Heart (tissue), 3 donors: ENCODE results near the genes TOR3A and ABL2.

DNA sequence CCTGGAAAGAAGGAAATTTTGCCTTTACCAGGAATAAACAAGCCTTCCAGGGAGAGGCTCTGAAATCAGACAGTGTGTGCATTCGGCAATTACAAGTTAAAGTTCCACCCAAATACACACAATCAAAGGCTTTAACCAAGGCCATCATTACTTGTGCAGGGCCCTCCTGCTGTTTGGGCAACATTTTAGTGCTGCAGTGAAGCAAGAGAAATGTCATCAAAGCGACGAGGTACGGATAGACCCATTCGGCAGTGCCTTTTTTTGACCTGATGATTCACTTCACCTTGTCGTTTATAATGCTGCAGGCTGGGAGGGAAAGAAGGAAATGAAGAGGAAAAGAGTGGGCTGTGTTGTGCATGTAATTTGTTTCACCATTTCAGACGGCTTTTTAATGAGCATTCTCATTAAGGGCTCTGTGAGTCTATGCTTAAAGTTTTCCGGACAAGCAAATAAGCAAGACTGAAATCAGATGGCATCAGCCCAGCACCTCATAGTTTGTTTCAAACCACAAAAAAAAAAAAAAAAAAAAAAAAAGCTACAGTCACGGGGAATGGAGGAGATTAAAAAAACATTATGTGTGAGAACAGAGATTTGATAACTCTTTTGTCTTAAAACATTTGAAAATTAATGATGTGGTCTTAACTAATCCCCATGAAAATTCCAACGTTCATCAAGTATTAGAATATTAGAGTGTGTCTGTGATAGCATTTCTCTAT, 40.8 kb upstream of the RASAL2 start:
- RAMPAGE, long total RNA, 2 experiments: no peak in any of the 2 experiments

DNA sequence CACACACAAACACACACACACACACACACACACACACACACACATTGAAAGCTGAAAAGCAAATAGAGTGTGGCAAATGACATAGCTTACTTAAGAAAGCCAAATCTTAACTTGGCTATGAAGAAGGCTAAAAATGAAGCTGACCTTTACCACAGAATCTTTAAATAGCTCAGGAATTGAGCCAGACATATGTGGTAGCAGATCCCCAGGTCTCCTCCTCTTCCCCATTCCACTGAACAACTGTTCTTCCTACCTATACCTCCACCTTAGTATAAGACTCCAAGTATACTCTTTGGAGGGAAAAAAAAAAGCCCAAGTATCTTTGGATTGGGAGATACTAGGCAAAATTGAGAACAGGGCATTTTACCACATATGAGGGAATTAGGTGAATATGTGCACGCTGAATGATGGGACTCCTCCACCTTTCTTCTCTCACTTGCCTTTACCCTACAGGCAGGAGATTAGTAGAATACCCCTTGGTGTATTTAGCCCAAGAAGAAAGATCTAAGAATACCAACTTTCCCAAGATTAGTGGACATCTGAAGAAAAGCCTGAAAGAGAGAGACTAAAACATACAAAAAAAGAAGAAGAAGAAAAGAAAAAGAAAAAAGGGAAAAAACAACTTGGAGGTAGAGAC, 185.4 kb downstream of the CLEC20A start:
- RAMPAGE, long total RNA, 2 experiments: no peak in any of the 2 experiments

GRCh38 chr1:178577661-178578089, 64.8 kb downstream of the TEX35 start:
- RAMPAGE, long total RNA, 2 experiments: no peak in any of the 2 experiments

DNA sequence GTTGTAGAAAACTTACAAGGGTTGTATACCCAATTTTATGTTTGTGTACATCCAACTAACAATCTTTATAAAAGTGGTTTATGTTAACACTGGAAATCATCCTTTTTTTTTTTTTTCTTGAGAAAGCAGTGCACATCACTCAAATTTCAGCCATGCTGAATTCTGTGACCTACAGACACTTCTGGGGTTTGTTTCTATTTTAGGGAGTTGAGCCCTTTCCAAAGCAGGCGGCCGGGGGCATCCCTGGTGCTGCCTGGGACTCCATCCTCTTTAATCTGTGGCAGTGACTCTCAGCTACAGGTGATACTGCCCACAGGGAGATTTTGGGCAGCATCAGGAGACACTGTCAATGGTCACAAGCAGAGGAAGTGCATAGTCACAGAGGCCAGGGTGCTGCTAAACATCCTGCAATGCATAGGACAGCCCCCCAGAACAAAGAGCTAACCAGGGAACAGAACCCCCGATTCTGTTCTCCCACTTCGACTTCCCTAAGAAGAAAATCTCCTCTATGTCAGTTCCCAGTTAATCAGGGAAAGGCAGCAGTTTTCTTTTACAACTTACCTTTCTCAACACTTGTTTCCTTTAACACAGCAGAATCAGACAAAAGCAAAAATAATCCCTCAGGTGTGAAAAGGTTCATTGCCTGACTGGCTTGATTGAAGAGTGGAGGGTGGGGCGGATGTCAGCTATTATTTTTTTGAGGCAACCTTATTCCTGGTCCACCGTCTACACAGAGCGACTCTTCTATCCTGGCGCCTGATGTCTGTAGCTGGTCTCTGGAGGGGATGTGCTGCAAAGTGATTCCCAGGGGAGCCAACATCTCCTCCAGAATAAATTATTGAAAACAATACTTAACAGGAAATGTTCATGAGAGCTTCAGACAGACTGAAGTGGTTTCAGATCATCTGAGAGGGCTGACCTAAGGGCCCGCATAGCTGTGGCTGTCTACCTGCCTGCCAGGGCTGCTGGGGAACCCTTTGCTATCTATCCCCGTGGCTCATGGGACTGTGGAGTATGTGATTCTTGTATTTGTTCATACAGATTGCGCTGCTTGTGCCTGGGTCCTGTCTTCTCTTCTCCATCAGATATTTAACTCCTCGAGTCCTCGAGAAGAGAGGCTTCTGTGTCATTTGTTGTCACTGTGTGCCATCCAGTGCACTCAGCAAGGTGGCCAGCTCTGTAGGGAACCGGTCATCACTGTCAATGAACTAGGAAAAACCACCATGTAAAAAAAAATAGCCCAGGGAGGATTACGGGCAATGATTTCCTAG, 66.5 kb downstream of the TEX35 start:
- RAMPAGE, long total RNA, 2 experiments: no peak in any of the 2 experiments

DNA sequence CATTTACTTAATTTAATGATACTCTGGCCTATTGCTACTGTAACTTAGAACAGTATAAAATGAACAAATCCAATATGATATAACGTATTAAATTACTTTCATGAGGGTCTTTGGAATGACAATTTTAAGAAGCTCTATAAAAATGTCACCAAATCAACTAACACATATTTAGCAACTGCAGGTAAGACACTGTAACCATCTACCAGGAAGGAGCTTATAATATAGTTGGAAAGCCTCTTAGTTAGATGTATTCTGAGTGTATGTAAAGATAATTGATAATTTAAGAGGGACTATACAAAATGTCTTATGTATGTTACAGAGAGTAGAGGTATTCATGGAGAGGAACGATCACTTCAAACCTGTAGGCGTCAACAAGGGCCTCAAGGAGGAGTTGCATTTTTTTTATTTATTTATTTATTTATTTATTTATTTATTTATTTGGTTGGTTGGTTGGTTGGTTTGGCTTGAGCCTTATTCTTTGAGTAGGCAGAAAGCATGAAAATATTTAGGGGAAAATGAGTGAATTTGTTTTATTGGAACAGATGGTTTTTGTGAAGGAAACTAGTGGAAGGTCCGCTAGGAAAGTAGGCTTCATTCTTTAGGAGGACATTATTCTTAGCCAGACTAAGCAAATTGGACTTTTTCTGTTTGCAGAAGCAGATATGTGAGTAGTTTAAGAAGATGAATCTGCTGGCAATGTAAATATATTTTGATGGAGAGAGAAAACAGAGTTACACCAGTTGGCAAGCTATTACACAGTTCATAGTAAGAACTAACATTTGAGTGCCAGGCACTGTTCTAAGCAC, 8.5 kb downstream of the ANGPTL1 start:
- RAMPAGE, long total RNA, 2 experiments: no peak in any of the 2 experiments

GRCh38 chr1:179017809-179018224, 7.9 kb upstream of the FAM20B start:
- RAMPAGE, long total RNA, 2 experiments: no peak in any of the 2 experiments

DNA sequence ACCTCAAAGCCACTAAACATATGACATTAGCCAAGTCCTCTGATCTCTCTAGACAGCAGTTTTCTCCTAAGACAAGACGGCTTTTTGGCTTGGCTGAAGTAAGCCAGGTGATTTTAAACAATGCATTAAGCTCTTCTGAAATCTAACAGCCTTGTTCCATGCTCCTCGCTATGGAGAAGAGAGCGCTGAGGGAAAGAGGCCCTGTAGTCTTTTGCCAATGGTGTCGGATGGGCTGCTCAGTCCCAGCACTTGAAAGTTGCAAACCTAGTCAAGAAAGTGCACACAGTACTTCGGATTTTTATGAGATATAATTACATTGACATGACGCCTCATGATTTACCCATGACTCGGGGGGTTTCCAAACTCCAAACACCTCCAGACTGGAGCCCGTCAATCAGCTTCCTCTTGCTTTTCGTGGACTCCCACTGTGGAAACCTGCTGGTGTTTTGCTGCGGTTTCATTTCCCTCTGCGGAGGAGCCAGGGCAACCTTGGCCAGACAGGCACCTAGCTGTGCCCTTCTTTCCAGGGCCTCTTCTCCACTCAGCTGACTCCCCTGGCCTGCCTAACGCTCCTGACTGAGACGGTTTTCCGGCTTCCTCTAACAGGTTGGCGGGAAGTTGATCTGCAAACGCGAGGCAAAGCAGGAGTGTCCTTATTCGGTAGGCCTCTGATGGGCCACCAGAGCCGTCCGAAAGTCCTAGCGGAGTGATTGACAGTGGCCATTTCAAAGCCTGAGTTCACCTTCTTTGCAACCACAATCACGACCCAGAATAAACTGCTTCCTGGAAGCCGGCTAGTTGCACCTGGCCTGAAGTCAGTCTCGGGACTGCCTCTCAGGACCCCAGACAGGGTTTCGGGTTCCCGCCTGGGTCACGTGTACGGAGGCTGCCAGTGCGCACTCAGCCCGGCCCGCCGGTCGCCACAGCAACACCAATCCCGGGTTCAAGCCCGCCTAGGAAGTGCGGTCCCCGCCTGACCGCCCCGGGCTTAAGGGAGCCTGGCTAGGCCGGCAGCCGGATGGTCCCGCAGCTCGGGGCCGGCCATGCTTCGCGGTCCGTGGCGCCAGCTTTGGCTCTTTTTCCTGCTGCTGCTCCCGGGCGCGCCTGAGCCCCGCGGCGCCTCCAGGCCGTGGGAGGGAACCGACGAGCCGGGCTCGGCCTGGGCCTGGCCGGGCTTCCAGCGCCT, at the start of gene TOR3A:
TSS of gene TOR3A (plus strand) at position 985 of the 1,186 bp plus-strand sequence.
- RAMPAGE, long total RNA, 2 experiments: no peak in any of the 2 experiments

DNA sequence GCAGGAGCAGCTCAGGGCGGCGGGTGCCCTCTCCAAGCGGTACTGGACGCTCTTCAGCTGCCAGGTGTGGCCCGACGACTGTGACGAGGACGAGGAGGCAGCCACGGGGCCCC, 258 bp downstream of the TOR3A start:
- RAMPAGE, long total RNA, 2 experiments: no peak in any of the 2 experiments

GRCh38 chr1:179153929-179154779, 72.3 kb downstream of the TOR3A start:
- RAMPAGE, long total RNA, 2 experiments: no peak in any of the 2 experiments

- RAMPAGE, long total RNA, 2 experiments: no peak in any of the 2 experiments
These were observed 49.6 kb downstream of the ABL2 start for GRCh38 chr1:179179946-179180296.

DNA sequence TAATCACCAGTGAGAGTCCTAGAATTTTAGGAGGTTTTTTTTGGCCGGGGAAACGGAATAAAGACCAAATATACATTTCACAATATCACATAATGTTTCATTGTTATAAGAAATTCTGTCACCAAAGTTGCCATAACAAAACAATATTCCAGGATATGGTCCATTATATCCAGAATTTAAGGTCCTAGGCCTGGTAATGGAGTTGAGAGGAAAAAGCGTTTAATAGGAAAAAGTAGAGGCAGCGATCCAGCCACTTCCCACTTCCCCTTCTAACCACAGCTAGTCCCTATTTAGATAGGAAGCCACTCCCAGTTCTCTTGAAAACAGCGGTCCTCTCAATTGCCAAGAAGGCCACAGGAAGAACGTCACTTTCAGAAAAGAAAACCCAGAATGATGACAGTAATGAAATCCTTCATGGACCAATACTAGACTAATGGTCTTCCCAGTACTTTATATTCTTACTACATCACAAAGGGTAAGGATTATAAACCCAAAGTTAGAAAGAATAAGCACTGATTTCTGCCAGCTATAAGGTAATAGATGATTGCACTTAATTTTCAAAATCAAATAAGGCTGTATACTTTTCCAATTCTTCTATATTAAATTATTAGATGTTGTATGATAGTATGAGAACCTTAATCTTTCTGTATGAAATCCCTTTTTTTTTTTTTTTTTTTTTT, 38.6 kb downstream of the ABL2 start:
- RAMPAGE, long total RNA, 2 experiments: no peak in any of the 2 experiments

- RAMPAGE, long total RNA, 2 experiments: start-site peak on the minus strand in 1 of 2 experiments, at chr1:179229666-179229718 at its widest, 36 reads per replicate
These were observed at the start of gene ABL2 for GRCh38 chr1:179229179-179230246. TSS of gene ABL2 (minus strand) at chr1:179229677.

DNA sequence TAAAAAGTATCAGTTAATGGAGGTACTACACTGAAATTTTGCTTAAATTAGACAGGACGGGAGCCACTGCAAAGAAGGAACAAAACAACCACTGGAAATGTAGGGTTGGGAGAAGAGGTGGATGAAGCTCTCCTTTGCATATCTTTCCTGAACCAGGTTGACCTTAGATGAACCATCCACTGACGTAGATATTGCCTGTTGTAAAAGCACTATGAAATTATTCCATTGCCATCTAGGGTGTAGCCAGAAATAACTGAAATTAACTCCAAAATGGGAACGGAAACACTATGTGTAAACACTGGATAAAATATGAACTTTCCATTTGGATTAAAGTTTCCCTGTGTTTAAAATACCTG, 1.2 kb upstream of the ABL2 start:
- RAMPAGE, long total RNA, 2 experiments: no peak in any of the 2 experiments

- RAMPAGE, long total RNA, 2 experiments: no peak in any of the 2 experiments
These were observed 61.2 kb downstream of the TOR1AIP2 start for GRCh38 chr1:179816201-179816916.

GRCh38 chr1:179831804-179832340, 45.7 kb downstream of the TOR1AIP2 start:
- RAMPAGE, long total RNA, 2 experiments: no peak in any of the 2 experiments

DNA sequence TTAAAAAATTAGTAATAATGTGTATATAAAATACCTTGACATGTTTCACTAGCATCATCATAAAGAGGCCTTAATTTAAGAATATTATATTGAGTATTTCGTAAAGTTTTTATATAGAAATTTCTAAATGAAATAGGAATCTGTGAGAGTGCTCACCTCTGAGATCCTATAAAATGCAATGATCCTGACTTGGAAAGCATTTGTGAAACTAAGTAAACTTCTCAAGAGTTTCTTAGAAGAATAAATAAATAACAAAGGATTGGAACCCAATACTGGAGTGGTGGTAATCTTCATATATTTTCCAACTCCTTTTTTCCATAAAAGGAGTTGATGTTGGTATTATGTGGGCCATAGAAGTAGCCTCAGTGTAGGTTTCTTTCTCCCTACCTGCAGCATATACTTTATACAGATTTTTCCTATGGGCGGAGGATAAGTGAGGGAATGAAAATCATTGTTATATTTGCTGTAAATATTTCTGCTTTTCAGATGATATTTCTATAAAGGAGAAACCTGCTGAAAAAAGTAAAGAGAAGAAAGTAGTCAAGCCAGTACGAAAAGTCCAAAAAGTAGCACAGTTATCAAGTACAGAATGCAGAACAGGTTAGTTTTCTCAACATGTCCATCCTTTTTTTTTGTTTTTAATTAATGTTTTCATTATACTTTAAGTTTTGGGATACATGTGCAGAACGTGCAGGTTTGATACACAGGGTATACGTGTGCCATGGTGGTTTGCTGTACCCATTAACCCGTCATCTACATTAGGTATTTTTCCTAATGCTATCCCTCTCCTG, 51.6 kb downstream of the CEP350 start:
- RAMPAGE, long total RNA, 2 experiments: no peak in any of the 2 experiments

DNA sequence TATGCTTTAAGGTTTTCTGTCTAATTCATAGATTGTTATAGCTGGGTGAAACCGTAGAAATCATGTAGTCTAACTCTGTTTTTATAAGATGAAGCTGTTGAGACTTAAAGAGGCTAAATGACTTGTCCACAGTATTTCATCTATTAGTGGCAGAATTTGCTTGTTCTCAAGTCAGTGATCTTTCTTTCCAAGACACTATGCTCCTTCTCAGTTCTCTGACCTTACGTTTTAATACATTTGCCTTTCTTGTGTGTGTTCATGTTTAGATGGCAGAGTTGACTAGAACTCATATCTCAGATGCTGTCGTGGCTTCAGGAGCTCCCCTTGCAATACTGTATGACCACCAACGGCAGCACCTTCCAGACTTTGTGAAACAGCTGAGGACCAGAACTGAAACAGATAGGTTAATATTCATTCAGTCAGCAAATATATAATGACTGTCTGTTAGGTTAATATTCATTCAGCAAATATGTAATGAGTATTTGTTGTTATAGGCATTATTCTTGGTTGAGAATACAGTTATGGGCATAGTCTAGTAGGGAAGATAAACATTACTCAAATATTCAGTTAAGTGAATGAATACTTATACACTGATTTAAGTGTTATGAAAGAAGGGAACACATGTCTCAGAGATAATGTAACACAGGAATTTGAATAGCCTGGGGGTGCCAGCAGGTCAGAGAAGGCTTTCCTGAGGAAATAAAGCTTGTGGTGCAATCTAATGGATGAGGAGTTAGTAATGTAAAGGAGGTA, 88.4 kb downstream of the CEP350 start:
- RAMPAGE, long total RNA, 2 experiments: no peak in any of the 2 experiments

DNA sequence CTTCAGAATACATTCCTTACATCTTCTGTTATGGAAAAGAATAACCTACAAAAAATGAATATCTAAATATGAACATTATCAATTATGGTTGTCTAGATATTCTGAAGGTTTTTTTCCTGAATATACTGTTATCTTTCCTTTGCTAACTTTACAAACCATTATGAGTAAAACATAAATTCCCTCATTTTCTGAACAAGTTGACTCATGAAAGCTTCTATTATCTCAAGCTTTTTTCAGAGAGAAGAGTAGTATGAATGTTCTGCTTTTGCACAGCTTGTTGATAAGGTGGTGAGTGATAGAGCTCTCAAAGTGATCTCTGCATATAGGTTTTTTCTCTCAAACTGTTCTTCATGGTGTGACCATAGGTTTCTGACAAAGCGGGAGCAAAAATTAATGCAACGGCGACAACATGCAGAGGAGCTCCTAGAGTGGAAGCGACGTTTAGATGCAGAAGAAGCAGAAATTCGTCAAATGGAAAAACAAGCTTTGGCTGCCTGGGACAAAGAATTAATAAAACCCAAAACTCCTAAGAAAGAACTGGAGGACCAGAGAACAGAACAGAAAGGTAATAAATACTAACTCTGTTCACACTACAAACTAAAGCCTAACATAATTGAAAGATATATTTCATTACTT, 79.9 kb upstream of the QSOX1 start:
- RAMPAGE, long total RNA, 2 experiments: no peak in any of the 2 experiments

- RAMPAGE, long total RNA, 2 experiments: no peak in any of the 2 experiments
These were observed 23.9 kb downstream of the QSOX1 start for GRCh38 chr1:180178524-180179082.

DNA sequence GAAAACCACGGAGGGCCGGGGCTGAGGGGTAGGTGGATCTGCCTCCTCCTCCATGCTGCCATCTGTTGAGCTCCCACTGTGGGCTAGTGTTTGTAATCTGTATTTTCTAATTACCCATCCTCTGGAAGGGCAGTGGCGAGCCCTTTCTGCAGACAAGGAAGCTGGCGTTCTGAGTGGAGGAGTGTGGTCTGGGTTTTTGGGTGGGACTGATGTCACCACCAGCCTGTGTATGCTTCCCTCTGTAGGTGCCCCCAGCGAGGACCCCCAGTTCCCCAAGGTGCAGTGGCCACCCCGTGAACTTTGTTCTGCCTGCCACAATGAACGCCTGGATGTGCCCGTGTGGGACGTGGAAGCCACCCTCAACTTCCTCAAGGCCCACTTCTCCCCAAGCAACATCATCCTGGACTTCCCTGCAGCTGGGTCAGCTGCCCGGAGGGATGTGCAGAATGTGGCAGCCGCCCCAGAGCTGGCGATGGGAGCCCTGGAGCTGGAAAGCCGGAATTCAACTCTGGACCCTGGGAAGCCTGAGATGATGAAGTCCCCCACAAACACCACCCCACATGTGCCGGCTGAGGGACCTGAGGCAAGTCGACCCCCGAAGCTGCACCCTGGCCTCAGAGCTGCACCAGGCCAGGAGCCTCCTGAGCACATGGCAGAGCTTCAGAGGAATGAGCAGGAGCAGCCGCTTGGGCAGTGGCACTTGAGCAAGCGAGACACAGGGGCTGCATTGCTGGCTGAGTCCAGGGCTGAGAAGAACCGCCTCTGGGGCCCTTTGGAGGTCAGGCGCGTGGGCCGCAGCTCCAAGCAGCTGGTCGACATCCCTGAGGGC, 33.8 kb upstream of the LHX4 start:
- RAMPAGE, long total RNA, 2 experiments: no peak in any of the 2 experiments